ENCODE data around the genes DZIP3, TAGLN3, TMPRSS7 and CD200R1L.

DNA sequence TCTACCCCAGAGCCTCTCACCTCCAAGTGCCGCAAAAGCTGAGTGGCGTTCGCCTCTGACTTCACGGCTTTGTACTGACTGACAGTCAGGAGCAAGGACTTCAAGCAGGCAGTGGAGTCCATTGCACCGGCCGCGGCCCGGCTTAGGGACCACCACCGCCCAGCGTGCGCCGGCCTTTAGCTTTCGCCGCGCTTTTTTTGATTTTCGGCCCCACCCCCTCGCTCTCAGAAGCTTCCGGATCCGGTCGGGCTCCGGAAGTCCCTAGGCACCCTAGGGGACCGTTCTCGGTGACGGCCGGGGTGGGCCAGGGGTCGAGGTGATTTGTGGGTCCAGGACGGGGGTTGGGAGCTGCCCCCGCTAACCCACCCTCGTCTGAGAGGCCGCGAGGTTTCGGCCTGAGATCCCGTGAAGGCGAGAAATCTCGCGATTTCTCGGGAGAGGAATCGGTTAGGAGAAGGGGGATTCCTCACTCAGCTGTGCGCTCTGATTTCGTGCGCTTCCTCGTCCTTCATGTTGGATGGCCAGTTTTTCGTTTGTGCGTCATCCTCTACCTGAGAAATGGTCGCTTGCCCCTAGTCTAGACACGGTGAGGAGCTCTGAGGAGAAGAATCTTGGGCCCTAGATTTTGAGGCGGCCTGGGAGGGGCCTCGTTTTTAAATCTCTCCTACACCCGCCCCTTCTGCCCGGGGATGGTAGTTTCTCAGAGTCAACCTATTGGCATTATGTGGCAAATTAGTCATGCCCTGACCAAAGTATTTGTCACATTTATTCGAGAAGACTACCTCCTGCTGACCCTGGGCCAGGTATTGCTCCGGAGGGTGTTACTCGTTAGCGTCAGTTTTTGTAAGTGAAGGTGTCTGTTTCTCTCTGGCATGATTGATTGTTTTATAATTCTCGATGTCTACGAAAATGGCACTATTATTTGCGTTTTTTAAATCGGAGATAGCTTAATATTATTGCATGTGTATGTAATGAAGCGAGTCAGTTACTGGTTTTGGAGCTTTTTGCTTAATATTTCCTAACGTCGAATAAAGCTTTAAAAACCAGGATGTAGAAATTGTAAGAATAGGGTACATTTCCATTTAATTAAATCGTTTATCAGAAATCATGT is at the start of gene DZIP3:
TSS of gene DZIP3 (plus strand) at position 469 of the 1,111 bp plus-strand sequence.
- PRO-cap, 4 experiments: peak in 4 of 4 experiments; most common plus-strand start position 469 of the sequence (in 4); most common minus-strand start position 185 of the sequence (in 3)
- RAMPAGE, long total RNA, 2 experiments: start-site peak on the plus strand in 2 of 2 experiments, centred at positions 442 to 453 of the sequence, 31 to 38 reads per replicate; start-site peak on the minus strand in 1 of 2 experiments, centred at position 187 of the sequence, 28 reads per replicate

DNA sequence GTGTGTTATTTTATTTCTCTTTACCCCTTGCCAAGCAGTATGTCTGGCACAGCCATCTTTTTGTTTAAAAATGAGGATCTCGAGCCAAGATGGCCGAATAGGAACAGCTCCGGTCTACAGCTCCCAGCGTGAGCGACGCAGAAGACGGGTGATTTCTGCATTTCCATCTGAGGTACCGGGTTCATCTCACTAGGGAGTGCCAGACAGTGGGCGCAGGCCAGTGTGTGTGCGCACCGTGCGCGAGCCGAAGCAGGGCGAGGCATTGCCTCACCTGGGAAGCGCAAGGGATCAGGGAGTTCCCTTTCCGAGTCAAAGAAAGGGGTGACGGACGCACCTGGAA is 7.9 kb downstream of the RETNLB start:
- PRO-cap, 4 experiments: no peak in any of the 4 experiments
- RAMPAGE, long total RNA, 2 experiments: no peak in any of the 2 experiments

GRCh38 chr3:109338353-109338988 is 1.1 kb upstream of the DPPA4 start:
- PRO-cap, 4 experiments: peak in 2 of 4 experiments; most common plus-strand start chr3:109338599 (in 1); most common minus-strand start chr3:109338450 (in 1)
- RAMPAGE, long total RNA, 2 experiments: start-site peak on the plus strand in 2 of 2 experiments, at chr3:109338556-109338701 at its widest, 5 to 10 reads per replicate

GRCh38 chr3:110344989-110345509 is 726.6 kb upstream of the NECTIN3 start:
- PRO-cap, 4 experiments: peak in 4 of 4 experiments; most common plus-strand start chr3:110345215 (in 4); most common minus-strand start chr3:110345126 (in 1)
- RAMPAGE, long total RNA, 2 experiments: no peak in any of the 2 experiments

GRCh38 chr3:111074033-111075038 is 2.7 kb downstream of the NECTIN3 start:
- PRO-cap, 4 experiments: no peak in any of the 4 experiments
- RAMPAGE, long total RNA, 2 experiments: no peak in any of the 2 experiments

- PRO-cap, 4 experiments: no peak in any of the 4 experiments
- RAMPAGE, long total RNA, 2 experiments: no peak in any of the 2 experiments
These were observed 6.2 kb downstream of the CD96 start for GRCh38 chr3:111548128-111548624.

GRCh38 chr3:111761214-111762084 is 87.0 kb downstream of the PLCXD2 start:
- PRO-cap, 4 experiments: no peak in any of the 4 experiments
- RAMPAGE, long total RNA, 2 experiments: no peak in any of the 2 experiments

- PRO-cap, 4 experiments: no peak in any of the 4 experiments
- RAMPAGE, long total RNA, 2 experiments: no peak in any of the 2 experiments
These were observed 506 bp upstream of the PHLDB2 start for GRCh38 chr3:111858522-111858996.

DNA sequence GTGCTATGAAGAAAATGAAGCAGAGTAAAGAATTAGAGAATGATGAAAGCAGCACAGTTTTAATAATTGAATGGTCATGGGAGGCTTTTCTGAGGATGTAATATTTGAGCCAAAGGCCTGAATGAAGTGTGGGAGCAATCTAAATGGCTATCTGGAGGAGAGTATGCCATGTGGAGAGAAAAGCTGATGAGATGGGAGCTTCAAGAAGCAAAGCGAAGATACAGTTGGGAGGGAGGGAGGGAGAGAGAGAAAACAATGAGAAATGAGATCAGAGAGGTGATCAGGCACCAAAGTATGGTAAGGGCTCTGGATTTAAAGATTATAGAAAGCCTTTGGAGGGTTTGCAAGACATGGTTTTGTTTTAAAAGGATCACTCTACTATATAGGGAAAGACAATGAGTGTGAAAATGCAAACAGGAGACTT is 6.8 kb downstream of the ABHD10 start:
- PRO-cap, 4 experiments: no peak in any of the 4 experiments
- RAMPAGE, long total RNA, 2 experiments: no peak in any of the 2 experiments

DNA sequence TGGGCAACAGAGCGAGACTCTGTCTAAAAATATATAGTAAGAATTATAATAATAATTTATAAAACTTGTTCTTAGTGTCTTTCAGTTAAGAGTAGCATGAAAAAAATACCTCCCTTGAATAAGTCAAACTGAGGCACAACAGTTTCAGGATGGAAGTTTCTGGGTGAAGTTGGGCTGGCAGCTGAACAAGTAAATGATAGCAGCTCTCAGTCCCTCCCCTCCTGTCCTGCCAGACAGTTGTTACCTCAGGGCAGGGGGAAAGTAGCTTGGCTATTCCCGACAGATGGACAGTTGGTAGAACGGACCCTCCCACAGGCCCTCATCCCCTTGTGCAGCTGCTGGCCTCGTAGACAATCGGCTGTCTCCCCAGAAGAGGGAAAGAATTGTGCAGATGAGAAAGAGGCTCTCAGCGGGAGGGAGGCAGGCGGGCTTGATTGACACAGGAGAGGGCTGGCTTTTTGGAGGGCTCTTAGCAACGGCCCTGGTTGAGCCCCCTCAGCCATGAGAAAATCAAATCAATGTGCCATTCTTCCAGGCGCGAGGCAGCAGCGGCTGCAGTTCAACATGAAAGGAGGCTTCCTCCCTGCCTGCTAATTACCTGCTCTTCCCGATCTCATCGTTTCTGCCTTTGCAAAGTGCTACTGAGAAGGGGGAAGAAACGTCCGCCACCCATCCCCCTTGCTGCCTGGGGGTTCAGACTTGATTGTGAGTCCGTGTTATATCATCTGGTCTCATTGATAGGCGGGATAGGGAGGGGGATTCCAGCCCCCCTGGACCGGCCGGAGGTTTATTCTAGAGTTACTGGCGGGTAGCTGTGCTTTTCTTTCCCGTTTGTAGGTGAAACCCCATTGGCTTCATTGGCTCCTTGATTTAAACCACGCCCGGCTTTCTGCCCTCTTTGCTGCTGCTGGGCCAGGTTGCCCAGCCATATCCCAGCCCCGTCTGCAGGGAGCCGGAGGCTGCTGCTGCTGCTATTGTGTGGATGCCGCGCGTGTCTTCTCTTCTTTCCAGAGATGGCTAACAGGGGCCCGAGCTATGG is at the start of gene TAGLN3:
TSS of gene TAGLN3 (plus strand) at position 513 of the 1,039 bp plus-strand sequence.
- PRO-cap, 4 experiments: no peak in any of the 4 experiments
- RAMPAGE, long total RNA, 2 experiments: no peak in any of the 2 experiments

- PRO-cap, 4 experiments: no peak in any of the 4 experiments
- RAMPAGE, long total RNA, 2 experiments: no peak in any of the 2 experiments
These were observed at the start of gene TMPRSS7 for GRCh38 chr3:112034292-112034920. Gene TMPRSS7, plus strand, starts transcription at chr3:112034736.

DNA sequence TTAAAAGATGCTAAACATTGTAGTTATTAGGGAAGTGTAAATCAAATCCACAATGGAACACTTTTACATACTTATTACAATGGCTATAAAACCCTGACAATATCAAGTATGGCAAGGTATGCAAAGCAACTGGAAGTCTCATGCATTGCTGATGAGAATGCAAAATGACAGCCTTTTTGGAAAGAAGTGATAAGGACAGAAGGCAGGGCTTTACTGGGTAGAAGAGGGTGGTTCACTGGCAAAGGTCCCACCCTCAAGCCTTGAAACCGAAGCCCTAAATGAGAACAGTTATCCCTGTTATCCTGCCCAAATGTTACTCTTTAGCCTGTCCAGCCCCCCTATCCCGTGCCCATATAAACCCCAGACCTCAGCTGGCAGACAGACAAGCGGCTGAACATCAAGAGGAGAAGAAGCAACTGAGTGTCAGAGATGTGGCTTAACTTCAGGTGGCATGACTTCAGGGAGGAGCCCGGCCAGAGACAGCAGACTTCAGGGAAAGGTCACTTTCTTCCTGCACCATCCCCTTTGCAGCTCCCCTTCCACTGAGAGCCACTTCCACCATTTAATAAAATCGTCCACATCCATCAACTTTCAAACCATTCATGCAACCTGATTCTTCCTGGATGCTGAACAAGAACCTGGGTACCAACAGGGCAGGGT is 723 bp upstream of the GCSAM start:
- PRO-cap, 4 experiments: no peak in any of the 4 experiments
- RAMPAGE, long total RNA, 2 experiments: no peak in any of the 2 experiments

DNA sequence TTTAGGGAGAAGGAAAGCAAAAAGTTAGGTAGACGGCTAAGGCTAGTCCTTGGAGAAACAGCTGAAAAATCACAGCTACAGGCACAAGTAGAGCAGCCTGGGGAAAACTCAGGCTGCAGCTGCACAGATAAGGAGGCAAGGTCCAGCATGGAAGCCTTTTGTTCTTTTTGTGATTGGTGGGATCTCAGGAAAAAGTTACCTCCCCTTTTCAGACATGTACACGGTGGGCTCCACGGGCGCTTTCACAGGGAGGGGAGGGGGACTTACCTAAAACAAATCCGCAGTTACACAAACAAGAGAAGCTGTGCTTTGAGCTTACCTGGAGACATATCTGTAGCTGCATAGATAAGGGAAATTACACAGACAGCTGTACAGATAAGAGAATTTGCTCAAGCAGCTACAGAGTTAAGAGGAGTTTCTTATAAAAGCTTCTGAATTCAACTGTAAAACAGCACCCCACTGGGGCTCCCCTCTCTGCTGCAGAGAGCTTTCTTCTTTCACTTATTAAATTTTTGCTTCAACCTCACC is 11.1 kb upstream of the CD200 start:
- PRO-cap, 4 experiments: no peak in any of the 4 experiments
- RAMPAGE, long total RNA, 2 experiments: no peak in any of the 2 experiments

DNA sequence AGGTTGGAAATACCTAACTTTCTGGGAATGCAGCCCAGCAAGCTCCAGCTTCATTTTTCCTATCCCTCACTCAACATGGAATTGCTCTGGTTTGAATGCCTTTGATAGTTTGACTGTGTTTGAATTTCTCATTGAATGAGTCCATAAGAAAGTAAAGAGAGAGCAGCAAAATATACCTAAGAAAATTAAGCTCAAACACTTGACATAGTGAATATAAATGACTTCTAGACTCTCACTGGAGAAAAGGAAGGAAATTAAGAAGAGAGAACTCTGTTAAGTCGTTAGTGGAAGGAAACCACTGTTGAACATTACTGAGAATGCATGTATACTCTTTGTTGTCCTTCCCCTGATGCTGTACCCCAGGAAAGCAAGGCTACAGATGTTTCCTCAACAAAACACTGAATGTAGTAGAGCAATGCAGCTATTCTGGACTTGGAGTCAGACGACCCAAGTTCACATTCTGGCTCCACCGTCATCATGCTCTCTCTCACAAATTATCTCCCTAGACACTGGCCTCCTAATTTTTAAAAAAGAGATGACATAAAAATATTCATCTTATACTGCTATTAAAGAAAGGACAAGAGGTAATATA is 62.4 kb downstream of the CD200 start:
- PRO-cap, 4 experiments: no peak in any of the 4 experiments
- RAMPAGE, long total RNA, 2 experiments: no peak in any of the 2 experiments

DNA sequence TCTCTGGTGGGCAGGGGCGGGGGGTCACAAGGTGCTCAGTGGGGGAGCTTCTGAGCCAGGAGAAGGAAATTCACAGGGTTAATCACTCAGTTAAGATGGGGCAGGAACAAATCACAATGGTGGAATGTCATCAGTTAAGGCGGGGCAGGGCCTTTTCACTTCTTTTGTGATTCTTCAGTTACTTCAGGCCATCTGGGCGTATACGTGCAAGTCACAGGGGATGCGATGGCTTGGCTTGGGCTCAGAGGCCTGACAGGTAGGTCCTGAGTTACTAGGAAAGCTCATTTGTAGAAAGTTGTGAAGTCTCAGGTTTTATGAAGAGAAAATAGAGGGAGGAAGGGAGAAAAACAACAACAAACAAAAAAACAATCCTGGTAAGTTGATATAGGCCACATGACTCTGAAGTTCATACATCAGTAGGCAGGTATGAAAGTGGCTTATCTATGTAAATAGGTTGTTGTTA is 67.7 kb downstream of the CD200 start:
- PRO-cap, 4 experiments: no peak in any of the 4 experiments
- RAMPAGE, long total RNA, 2 experiments: no peak in any of the 2 experiments

DNA sequence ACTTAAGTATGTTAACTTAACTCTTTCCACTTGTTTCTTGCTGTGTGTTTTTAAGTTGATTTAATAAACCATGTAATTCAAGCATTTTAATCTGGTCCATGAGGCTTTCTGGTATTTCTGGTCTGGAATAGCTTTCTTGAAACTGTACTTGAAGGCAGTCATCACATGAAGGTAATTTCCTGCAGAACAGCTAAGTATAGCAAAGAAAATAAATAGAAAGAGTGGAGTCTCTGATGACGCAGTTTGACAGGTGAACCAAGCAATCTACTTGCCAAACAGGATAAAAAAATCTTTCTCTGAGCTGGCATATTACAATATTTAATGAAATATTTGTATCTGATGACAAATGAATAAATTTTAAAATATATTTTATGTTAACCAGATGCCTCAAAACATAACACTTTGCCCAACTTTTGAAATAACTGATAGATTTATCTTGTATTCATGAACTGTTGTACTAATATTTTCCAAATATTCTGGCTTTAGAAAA is 74.8 kb downstream of the BTLA start:
- PRO-cap, 4 experiments: no peak in any of the 4 experiments
- RAMPAGE, long total RNA, 2 experiments: no peak in any of the 2 experiments

GRCh38 chr3:112548330-112548860 is 13.4 kb downstream of the ATG3 start:
- PRO-cap, 4 experiments: no peak in any of the 4 experiments
- RAMPAGE, long total RNA, 2 experiments: start-site peak on the minus strand in 1 of 2 experiments, at chr3:112548599-112548632 at its widest, 142 reads per replicate

- PRO-cap, 4 experiments: no peak in any of the 4 experiments
- RAMPAGE, long total RNA, 2 experiments: no peak in any of the 2 experiments
These were observed 1.3 kb downstream of the SLC35A5 start for GRCh38 chr3:112563066-112563536.

- PRO-cap, 4 experiments: no peak in any of the 4 experiments
- RAMPAGE, long total RNA, 2 experiments: no peak in any of the 2 experiments
These were observed 4.0 kb downstream of the SLC35A5 start for GRCh38 chr3:112565775-112566405.

DNA sequence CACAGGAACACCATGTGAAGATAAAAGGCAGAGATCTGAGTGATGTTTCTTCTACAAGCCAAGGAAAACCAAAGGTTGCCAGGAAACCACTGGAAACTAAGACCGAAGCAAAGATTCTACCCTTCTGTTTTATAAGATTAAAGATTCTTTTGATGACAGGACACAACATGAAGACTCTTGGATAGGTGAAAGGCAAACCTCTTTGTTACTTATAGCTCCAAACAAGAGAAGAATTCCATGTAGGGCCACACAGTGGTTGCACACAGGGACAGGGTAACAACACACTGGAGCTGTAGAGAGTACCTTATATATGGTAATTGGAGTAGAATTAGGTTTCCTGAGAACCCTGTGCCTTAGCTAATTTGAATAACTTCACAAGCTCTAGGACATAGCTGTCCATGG is at the start of gene CD200R1L:
TSS of gene CD200R1L (minus strand) at position 55 of the 402 bp plus-strand sequence.
- PRO-cap, 4 experiments: no peak in any of the 4 experiments
- RAMPAGE, long total RNA, 2 experiments: no peak in any of the 2 experiments

All from right lobe of liver (tissue), 4 donors.